A172 (cell line): Measurements from ENCODE around the gene CMTR2.

DNA sequence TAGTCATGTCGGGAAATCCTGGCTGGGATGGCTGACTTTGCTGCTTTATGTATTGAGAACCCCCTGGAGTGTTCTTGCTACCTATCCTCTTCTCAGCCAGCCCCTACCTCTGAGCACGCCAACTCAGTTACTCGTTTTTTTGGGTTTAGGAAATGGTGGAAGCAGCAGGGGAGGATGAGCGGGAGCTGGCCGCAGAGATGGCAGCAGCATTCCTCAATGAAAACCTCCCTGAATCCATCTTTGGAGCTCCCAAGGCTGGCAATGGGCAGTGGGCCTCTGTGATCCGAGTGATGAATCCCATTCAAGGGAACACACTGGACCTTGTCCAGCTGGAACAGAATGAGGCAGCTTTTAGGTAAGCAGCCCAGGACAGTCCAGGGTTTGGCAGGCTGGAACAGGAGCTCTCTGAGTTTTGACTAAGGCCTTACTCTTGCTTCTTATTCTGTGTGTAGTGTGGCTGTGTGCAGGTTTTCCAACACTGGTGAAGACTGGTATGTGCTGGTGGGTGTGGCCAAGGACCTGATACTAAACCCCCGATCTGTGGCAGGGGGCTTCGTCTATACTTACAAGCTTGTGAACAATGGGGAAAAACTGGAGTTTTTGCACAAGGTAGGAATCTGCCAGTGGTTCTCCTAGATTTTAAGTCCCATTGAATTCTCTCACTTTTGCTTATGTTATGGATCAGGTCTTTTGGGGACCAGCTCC, 41.5 kb downstream of the SF3B3 start:
- RAMPAGE, long total RNA, result no peak

DNA sequence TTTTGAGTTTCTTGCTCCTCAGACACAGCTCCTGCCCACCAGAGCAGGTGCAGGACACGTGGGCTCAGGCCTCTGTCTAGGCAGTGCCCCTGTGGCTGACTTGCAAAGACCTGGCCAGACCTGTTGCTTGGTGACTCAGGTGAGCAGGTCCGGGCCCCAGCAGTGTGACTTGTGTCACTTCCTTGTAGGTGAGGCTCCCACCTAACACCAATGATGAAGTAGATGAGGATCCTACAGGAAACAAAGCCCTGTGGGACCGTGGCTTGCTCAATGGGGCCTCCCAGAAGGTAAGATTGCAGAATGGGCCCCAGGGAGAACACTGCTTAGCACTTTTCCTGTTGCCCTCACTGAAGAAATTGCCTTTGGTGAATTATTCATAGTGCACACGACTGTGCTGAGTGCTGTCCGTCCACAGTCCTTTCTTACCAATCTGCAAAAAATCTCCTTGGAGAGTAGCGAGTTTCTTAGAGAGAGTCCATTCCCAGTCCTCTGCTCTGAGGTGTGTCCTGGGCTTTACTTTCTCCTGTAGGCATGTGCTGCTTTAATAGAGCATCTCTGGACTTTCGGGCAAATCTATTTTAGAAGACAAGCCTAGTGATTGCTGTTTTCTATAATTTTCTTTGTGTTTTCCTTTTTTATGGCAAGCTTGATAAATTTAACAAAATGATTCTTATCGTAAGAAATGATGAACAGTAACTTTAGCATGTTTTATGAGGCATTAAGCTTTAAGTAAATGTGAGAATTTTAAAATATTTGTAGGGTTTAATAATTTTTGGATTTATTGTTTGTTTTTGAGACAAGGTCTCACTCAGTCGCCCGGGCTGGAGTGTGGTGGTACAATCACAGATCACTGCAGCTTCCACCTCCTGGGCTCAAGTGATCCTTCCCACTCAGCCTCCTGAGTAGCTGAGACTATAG, 45.5 kb downstream of the SF3B3 start:
- RAMPAGE, long total RNA, result no peak

- RAMPAGE, long total RNA, result no peak
Measured at GRCh38 chr16:70647051-70647250, 592 bp downstream of the IL34 start.

DNA sequence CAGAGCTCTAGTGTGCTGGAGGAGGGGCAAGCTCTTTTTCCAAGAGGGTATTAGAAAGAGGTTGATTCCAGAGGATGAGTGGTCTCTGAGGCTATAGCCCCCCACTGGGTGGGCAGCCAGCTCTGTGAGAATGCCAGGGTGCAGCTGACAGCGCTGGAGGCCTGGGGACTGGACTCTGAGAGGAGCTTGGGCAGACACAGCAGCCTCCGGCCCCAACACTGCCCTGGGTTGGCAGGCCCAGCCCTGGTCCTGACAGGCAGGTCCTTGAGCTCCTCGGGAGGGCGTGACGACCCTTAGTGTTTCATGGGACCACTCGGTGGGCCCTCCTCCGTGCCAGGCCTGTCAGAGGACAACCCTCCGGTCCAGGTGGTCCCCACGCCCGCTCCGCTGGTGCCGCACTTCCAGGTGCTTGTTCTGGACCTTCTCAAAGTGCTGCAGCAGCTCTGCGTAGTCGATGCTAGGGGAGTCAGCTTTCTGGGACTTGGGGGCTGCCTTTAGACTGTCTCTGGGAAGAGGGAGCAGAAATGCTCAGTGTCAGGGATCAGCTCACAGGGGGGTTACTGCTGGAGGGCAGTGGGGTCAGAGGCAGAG, 1.8 kb upstream of the MTSS2 start:
- RAMPAGE, long total RNA, result no peak

GRCh38 chr16:70693800-70694899, 8.3 kb upstream of the MTSS2 start:
- RAMPAGE, long total RNA, result no peak

DNA sequence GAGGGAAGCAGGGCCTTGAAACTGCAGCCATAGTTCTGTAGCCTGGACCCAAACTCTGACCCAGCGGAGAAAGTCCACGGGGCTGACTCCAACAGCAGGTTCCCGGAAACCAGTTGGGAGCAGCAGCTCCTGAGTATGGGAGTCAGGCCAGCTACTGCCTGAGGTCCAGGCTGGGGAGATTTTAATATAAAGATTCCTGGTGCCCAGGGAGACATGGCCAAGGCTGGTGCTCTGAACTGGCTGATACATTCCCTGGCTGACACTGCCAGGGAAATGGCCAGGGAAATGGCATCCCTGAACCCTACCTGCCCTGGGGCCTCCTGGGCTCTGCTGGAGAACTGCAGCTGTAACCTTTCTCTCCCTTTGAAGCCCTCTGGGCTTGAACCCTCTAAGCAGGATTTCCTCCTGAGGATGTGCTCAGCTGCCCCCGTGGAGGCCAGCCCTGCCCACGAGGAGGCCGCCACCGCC, 23.8 kb upstream of the MTSS2 start:
- RAMPAGE, long total RNA, result no peak

GRCh38 chr16:70725767-70726387, 40.0 kb upstream of the MTSS2 start:
- RAMPAGE, long total RNA, result no peak

DNA sequence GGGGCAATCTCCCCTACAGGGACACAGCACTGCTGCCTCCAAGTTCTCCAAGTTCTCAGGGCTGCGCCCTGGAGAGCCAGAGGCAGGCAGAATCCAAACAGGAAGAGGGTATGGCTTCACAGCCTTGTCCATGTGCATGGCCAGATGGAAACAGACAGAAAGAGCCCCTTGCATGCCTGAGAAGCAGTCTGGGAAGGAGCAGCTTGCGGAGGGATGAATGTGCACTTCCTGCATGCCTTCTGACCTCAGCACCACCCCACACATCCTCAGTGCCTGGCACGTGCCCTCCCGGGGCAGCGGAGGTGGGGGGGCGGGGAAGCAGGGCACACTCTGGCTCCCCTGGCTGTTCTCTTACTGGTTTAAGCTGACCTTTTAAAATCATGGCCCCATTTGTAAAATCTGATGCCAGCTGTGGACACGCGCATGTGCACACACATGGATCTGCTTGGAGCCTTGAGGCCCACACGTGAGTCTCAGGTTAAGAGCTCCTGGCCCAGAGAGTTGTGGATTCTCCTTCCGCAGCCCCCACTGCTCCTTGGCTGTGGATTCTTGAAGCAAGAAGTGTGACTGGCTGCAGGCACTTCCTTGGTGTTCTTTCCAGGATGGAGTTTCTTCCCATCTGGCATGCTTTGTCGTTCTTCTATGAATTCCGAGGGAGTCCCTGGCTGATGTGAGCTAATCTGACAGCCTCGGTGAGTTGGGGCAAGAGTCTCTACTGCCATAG, 55.4 kb upstream of the MTSS2 start:
- RAMPAGE, long total RNA, result no peak

DNA sequence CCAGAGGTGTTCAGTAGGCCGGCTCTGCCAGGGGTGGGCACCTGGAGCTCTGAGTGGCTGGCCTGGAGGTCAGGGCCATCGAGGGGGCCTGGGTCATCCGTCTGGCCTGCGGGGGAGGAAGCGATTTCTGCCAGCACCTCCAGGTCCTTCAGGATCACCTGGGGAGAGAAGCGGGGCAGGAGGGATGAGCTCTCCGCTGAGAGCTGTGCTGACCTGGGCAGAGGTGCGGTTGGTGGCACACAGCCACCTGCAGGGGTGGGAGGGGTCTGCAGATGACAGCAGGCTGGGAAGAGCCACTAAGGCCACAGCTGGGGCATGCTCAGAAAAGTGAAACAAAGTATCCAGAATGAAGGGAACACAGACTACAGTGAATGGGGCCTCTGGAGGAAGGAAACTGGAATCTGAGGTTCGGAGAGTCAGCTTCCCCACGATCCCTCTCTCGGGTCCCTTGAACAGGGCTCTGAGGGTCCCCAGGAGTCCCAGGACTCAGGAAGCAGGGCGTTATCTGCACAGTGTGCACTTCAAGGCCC, 56.5 kb downstream of the VAC14 start:
- RAMPAGE, long total RNA, result no peak

DNA sequence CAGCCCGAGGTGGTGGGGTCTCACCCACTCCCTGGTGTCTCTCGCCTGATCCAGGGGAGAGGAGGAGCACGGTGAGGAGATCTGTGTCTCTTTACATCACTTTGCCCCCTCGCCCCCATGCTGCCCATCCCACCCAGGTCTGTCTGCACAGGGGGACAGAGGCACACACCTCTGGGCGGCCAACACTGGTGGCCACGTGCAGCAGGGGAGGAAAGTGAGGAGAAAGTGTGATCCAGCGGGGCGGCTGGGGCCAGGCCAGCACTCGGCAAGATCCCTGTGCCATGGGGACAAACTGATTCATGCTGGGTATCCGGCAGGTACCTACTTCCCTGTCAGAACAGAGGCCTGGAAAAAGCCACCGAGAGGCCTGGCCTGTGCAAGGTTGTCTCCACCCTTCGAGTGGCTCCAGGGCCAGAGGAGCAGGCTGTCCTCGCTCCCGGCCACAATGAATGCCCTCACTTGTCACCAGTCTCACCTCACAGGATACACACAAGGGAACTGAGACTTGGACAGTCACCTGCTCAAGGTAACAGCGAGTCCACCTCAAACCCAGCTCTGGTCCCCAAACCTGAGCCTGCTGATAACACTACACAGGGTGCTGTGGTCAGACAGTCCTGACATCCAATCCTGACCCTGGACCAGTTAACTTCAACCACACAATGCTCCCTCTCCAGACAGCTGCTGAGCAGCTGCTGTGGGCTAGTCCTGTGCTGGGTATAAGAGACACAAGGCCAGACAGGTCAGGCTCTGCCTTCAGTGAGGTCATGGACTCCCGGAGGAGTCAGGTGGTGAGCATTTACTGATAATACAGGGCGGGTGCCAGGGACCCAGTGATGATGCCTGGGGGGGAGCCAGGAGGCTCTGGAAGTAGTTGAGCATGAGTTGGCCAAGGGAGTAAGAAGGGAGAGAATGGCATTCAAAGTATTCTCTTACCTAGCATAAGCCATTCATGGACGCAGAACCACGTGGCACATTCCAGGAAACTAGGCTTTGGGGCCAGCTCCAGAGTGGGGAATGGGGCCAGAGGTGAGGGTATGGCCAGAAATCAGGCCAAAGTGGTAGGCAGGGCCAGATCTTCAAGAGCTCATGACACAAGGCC, 53.0 kb downstream of the VAC14 start:
- RAMPAGE, long total RNA, result no peak

GRCh38 chr16:71289055-71290074, at the start of gene CMTR2:
Gene CMTR2, minus strand, starts transcription at chr16:71289402.
- RAMPAGE, long total RNA, result start-site peak on the minus strand at chr16:71289202-71289327, 18 and 36 reads in 2 replicates

DNA sequence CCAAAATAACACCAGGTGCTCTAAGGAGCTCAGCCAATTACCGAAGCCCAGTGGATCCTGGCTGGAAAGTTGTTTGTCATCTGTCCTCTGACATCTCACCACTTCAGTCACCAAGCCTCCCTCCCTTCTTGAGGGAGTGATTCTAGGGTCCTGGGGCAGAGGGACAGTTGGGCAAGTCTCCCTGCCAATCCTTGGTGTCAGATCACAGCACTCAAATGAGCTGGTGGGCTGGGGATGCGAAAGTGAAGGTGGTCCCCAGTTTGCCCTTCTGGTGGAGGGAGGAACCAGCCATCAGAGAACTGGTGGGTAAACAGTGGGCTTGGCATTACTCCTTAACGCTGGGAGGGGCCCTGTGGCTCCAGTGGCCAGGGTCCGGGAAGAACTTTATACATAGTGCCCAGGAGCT, 4.4 kb upstream of the CALB2 start:
- RAMPAGE, long total RNA, result no peak

- RAMPAGE, long total RNA, result no peak
Measured at GRCh38 chr16:71449061-71450103, 7.5 kb upstream of the TLE7 start.

DNA sequence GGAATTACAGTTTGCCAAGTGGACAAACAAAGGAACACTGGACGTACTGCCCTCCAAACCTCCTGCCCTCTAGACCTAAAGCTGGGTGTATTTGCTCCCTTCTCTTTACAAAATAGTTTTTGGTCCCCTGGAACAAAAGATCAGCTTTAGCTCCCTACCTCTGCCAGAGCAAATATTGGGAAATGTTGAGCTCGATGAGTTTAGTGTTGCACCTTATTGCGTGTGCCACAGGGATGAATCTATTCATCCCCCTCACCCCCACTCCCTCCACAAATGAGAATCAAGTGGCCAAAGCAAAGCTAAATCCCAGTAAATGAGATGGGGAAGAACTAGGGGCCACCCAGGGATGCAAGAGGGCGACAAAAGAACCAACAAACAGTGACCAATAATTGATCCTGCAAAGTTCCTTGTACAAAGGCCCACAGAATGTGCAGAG, 17.2 kb upstream of the TAT start:
- RAMPAGE, long total RNA, result no peak

- RAMPAGE, long total RNA, result no peak
Measured at GRCh38 chr16:71732791-71733246, 8.3 kb upstream of the PHLPP2 start.

DNA sequence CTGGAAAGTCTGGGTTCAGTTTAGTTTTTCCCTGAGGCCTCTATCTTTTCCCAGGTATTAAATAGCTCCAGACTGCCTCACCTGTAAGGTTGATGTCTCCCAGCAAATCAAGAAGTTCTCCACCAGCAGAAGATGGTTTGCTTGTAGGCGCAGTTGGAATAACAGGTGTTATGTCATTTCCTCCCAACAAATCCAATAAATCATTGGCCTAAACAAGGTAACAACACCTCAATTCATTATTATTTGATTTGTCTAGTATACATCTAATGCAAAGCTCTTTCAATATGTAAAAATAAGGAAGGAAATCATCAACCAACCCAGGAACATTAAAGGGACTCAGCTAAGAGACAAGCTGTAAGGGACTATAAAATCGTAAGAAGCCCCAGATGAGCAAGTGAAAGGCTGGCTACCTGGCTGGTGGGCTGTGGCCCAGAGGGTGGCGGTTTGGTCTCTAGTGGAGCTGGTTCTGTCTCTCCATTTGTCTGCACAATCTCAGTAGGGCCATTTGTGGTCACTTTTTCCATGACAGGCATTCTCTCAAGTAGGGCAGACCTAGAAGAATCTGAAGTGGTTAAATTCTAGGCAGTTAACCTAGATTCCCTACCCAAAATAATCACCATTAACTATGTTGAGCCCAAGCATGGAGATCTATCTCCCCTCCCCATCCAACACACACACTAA, 20.7 kb upstream of the PHLPP2 start:
- RAMPAGE, long total RNA, result no peak

DNA sequence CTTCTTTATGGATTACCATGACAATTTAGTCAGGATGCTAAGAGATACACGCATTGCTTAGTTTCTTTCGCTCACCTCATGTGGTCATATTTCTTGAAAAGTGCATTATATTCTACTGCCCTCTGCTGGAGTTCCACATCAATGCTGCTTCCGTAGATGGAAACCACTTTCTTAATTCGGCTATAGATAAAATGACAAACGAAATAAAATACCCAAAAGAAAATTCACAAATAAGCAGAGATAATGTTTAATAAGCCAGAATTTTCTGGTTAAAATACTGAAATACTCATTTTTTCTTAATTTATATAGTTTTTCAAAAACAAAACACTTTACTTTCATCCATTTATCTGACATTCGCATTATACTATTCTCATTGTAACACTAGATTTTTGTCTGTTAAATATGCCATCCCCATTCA, 22.0 kb upstream of the PHLPP2 start:
- RAMPAGE, long total RNA, result no peak

GRCh38 chr16:71749958-71750661, 25.6 kb upstream of the PHLPP2 start:
- RAMPAGE, long total RNA, result no peak

DNA sequence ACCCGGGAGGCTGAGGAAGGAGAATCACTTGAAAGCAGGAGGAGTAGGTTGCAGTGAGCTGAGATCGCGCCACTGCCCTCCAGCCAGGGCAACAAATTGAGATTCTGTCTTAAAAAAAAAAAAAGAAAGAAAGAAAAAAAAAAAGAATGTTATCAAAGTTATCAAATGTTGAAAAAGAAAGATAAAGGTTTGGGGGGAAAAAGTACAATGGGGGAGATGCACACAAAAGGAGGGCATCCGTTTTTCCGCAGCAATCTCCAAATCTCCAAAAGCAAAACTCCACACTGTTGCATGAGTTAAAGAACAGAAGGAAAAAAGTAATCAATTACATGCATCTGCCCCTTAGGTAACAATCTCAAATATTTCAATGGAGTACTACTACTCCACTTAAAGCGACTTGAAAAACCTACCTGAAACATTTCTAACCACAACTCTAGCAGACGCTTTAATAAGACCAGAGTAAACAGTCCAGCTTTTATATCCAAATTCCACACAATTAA, 30.0 kb downstream of the AP1G1 start:
- RAMPAGE, long total RNA, result no peak

DNA sequence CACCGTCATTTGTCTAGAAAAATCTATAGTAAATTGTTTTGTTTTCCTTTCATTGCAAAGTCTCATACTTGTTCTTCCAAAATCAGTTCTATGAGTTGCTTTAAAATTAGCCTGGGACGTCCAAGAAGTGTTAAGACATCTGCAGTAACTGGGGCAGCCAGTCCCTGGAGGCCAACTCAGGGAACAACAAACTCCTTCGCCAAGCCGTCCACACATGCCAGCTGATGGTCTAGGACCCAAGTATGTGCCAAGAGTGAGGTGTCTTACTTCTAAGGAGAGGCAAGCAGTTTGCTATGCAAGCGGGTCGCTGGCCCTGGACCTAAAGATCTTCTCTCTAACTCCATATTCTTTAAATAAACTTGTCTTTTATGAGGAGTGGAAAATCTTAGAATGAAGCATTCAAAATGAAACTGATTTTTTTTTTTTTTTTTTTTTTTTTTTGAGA, 9.4 kb upstream of the AP1G1 start:
- RAMPAGE, long total RNA, result no peak